Measurements from ENCODE around the gene PNCK.

DNA sequence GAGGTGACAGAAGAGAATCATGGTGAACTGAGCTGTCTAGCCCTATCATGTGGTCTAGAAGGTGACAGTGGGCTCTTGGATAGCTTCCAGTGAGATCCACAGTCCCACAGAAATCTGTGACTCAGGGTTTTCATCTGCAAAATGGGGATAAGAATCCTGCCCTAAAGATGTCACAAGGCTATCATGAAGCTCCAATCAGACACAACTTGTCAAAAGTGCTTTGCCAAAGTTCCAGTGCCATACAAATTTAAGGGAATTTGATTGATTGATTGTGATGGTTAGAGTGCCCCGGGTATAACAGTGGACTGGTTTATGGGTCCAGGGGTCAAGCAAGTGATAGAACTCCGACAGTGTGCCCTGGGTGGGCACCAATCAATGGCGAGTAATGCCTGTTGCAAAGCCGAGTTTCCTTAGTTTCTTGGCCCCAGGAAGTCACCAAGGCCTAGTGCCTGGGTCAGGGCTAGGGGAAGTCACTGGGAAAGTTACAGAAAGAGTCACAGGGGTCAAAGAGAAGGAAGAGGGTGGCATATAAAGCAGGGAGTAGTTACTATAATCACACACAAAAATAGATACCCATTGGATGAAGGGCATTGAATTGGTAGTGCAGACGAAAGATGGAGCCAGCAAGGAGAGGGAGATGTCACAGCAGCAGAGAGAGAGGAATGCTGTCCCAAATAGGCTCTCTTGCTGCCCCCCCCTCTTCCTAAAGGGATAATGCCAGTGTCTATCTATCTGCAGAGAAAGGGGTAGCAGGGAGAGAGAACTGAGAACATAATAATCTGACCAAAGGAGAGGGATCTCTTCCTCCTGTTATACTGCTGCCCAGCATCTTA, 20.9 kb downstream of the GABRE start:
- PRO-cap: no peak
- RAMPAGE, long total RNA, 3 experiments: no peak in any of the 3 experiments

GRCh38 chrX:151984214-151985286, 10.1 kb upstream of the GABRE start:
- PRO-cap: no peak
- RAMPAGE, long total RNA, 3 experiments: no peak in any of the 3 experiments

GRCh38 chrX:152026191-152026578, 51.7 kb upstream of the GABRE start:
- PRO-cap: no peak
- RAMPAGE, long total RNA, 3 experiments: no peak in any of the 3 experiments

DNA sequence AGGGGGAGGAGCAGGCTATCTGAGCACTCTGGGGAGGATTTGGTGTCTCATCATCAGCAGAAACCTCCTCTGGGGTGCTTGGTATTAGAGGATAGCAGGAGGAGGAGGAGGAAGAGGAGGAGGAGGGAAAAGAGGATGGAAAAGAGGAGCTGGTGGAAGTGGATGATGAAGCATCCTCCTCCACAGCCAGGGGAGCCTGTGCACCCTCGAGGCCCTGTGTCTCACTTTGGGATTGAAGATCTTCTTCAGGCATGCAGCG, 3.1 kb downstream of the MAGEA10 start:
- PRO-cap: no peak
- RAMPAGE, long total RNA, 3 experiments: no peak in any of the 3 experiments

DNA sequence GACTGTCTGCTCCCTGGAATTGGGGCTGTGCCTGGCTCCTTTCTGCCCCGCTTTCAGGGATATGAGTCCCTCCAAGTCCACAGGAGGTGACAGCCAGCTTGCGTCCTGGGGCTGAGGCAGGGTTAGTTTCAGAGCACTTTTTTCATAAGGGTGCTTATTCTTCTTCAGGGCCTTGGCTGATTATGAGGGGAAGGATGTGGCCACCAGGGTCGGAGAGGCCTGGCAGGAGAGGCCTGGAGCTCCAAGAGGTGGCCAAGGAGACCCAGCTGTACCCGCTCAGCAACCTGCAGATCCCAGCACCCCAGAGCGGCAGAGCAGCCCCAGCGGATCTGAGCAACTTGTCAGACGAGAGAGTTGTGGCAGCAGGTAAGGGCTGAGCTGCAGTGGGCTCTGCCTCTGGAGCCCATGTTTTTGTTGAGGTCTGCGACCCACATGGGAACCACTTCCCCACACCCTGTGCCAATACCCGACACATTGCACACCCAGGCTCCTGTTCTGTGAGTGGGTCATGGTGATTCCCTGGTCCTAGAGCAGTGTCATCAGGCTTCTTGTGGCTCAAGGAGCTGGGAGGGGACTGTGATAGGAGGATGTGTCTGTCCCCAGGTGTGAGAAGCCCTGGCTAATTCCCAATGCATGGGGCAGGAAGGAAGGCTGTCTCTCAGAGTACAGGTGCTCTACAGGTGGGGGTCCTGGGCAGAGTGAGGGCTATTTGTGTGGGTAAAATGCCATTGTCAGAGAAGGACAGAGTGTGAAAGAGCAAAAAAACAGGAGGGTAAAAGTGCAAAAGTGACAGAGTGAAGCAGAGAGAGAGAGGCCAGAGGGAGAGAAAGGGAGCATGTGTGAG, 47.5 kb downstream of the ZNF185 start:
- PRO-cap: no peak
- RAMPAGE, long total RNA, 3 experiments: no peak in any of the 3 experiments

- PRO-cap: no peak
- RAMPAGE, long total RNA, 3 experiments: no peak in any of the 3 experiments
These were observed 232 bp downstream of the PNMA3 start for GRCh38 chrX:153056629-153056775.

- PRO-cap: no peak
- RAMPAGE, long total RNA, 3 experiments: no peak in any of the 3 experiments
These were observed 14.6 kb downstream of the PNMA6E start for GRCh38 chrX:153386530-153387034.

DNA sequence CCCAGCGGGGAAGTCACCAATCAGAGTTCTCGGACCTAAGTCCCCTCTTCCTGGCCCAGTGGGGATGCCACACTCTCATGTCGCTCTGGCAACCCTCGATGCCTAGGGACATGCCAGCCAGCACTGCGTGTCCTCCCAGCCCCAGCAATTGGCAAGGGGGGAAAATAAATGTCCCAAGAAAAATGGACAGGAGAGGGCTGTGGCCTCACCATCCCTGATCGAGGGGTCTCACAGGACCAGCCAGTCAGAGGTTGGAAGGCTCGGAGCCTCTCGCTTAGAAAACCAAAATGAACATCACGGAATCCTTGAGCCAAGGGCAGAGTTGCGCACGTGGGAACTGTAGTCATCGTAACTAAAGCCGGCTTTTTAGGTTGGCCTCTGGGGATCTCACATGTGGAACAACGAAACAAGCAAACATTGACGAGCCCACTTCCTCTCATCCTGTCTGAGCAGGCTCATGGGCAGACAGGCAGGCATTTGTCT, 8.9 kb upstream of the TREX2 start:
- PRO-cap: no peak
- RAMPAGE, long total RNA, 3 experiments: no peak in any of the 3 experiments

- PRO-cap: no peak
- RAMPAGE, long total RNA, 3 experiments: no peak in any of the 3 experiments
These were observed 23.9 kb upstream of the CCNQ start for GRCh38 chrX:153622640-153623410.

DNA sequence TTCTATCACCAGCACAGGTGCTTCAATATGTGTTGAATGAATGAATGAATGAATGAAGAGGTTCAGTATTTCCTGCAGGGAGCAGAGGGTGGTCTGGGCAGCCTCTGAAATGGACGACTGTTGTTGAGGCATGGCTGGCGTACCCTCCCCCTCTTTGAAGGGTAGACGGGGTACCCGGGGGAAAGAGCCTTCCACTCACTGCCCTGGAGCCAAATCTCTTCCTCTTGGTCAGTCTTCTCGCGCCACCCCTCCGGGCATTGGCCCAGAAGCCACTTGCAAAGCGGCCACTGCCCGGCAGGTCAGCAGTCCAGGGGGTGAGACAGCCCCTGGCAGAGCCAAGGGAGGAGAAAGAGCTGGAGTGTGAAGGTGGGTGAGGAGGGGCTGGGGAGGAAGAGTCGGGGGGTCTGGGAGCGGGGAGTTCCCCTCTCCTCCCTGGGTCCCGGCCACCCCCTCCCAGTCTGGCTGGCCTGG, 21.8 kb upstream of the DUSP9 start:
- PRO-cap: no peak
- RAMPAGE, long total RNA, 3 experiments: no peak in any of the 3 experiments

DNA sequence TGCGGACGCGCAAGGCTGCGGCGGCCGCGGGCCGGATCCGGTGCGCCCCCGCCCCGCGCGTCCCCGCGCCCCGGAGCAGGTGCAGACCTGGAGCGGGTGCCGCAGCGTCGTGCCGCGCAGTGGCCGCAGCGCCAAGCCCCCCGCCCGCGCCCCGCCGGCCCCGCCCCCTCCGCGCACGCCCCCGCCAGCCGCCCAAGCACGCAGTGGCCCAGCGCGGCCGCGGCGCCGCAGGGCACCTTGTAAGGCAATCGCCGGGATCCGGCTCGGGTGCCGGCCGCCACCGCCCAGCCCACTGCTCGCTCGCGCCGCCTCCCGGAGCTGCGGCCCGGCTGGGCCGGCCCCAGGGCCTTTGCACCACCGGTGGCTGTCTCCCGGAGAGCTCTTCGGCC, at the start of gene PNCK:
TSS of gene PNCK (minus strand) at position 121 of the 389 bp plus-strand sequence.
- PRO-cap: no peak
- RAMPAGE, long total RNA, 3 experiments: no peak in any of the 3 experiments

DNA sequence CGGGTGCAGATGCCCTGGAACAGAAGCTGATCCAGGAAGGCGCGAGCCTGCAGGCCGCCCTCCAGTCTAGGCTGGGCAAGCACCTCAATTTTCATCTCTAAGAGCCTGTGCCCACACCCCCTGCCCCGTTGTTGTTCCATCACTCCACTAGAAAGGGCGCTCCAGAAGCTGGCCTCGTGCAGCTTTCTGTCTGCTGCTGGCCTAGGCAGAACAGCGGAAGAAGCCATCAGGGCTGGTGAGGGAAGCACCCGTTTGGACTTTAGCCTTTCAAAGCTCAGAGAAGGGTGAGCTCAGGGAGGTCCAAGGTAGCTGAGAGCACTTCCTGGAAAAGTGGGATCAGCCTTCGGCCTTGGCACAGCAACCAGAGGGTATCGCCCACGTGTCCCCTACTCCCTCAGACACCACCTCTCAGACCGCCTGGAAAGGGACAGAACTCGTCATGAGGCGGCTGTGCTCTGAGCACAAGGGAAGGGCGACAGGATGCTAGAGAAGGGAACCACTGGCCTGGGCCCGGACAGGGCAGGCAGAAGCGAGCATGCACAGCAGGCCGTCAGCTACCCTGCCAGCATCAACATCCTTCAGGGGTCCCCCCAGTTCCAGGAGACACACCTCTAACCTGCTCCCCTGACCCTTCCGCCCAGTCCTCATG, 11.5 kb downstream of the SLC6A8 start:
- PRO-cap: no peak
- RAMPAGE, long total RNA, 3 experiments: no peak in any of the 3 experiments

DNA sequence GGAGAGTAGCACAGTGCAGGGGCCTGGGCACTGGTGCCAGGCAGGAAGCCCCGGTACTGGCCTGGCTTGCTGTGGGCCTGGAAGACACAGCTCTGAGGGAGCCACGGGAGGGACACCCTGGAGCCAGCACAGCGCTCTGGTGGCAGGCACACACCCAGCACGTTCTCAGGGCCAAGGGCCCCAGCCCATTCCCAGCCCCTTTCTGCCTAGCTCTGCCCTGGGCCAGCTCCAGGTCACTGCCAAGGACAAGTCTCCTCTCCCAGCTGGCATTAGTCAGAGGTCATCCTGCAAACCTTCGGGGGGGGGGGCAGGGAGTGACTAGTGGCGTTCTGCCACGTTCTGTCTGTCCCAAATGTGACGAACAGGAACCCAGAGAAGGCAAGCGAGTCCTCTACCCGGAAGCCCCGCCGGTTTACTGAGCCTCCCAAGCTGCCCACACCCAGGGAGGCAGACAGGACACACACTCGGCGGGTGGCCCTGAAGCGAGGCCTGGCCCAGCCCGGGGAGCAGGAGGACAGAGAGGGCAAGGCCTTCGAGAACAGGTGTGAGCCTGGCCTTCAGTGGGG, 12.2 kb downstream of the SLC6A8 start:
- PRO-cap: no peak
- RAMPAGE, long total RNA, 3 experiments: no peak in any of the 3 experiments

- PRO-cap: no peak
- RAMPAGE, long total RNA, 3 experiments: no peak in any of the 3 experiments
These were observed 8.8 kb downstream of the BCAP31 start for GRCh38 chrX:153715330-153715895.

GRCh38 chrX:153882609-153883732, 3.0 kb downstream of the L1CAM start:
- PRO-cap: no peak
- RAMPAGE, long total RNA, 3 experiments: no peak in any of the 3 experiments

- PRO-cap: no peak
- RAMPAGE, long total RNA, 3 experiments: no peak in any of the 3 experiments
These were observed 4.6 kb downstream of the AVPR2 start for GRCh38 chrX:153908972-153909512.

DNA sequence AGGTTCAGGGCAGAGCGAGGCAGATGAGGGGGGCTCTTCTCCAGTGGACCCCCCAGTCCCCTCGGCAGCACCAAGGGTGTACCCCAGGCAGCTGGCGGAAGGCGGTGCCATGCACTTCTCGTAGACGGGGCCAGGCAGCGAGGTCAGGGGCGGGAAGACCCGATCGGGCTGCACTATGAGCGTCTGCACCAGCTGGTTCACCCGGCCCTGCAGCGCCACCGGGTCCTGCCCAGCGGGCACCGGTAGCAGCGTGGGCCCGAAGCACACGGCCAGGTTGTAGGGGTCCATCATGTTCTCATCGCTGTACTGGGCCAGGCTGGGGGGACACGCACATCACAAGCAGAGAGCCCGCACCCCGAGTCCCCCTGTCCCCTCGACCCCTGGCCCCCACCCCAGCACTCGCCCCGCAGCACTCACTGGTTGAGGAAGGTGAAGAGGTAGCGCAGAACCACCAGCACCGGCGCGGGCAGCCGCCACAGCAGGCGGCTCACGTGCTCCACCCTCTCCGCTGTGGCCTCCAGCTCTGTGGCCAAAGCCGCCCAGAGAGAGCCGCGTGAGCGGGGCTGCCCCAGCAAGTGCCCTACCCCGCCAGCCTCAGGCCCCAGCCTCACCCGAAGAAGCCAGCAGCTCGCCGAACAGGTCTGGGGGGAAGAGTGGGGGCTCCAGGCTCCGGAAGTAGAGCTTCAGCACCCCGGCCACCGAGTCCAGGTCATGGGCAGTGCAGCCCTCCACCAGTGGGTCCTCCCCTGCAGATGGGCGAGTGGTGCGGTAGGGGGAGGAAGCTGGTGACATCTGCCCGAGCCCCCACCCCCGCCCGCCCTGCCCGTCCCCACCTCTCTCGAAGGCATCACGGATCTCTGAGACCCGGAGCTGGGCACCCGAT, 5.9 kb downstream of the AVPR2 start:
- PRO-cap: no peak
- RAMPAGE, long total RNA, 3 experiments: no peak in any of the 3 experiments

GRCh38 chrX:153935470-153935968, 682 bp upstream of the NAA10 start:
- PRO-cap: no peak
- RAMPAGE, long total RNA, 3 experiments: no peak in any of the 3 experiments

- PRO-cap: no peak
- RAMPAGE, long total RNA, 3 experiments: no peak in any of the 3 experiments
These were observed 1.1 kb downstream of the RENBP start for GRCh38 chrX:153943287-153943754.

- PRO-cap: no peak
- RAMPAGE, long total RNA, 3 experiments: no peak in any of the 3 experiments
These were observed 3.2 kb downstream of the HCFC1 start for GRCh38 chrX:153968009-153969289.

Data from subcutaneous adipose tissue (tissue), 3 donors.